Cerebellum (tissue), 5 donors: Measurements from ENCODE around the gene SIX2.

- PRO-cap, 3 experiments, result no peak in any of the 3 experiments
- RAMPAGE, long total RNA, result no peak
Measured at GRCh38 chr2:43426108-43426906, 169.5 kb downstream of the THADA start.

DNA sequence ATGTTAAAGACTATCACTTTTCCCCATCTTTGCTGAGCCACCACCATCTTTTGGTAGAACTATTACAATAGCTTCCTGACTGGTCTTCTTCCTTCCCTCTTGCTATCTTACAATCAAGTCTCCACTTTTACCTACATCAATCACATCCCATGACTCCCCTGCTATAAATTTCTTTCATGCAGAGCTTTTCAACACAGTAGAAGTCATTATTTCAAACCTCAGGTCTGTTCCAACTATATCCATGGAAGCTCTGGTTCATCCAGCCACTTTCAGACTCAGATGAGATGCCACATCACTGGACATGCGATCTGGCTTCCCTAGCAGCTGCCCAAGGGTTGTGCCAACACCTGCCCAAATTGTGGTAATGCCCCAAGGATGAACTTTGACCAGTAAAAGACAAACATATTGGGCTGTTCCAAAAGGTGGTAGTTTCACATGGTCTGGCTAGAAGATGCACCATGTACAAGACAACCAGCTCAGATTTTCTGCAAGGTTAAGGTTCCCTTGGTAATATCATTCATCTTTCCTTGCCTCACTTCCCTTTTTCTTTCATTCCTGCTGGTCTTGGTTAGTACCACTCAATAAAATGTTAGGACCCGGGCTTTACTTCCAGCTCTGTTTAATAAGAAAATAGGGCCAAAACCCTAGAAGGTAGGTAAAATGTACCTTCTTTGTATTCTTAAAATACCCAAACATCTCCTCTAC is 101.9 kb downstream of the THADA start:
- PRO-cap, 3 experiments, result no peak in any of the 3 experiments
- RAMPAGE, long total RNA, result no peak

DNA sequence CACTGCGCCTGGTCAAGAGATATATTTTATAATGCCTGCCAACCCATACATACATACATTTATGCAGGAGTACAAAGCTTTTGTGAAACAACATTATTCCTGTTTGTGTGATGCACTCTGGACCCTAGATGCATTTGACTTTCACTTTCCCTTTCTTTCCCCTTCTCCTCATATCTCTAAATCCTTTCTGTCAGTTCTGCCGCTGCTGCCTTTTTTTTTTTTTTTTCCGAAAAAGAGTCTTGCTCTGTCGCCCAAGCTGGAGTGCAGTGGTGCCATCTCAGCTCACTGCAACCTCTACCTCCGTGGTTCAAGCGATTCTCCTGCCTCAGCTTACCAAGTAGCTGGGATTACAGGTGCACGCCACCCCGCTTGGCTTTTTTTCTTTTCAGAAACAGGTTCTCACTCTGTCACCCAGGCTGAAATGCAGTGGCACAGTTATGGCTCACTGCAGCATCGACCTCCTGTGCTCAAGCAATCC is 85.7 kb upstream of the LRPPRC start:
- PRO-cap, 3 experiments, result no peak in any of the 3 experiments
- RAMPAGE, long total RNA, result no peak

DNA sequence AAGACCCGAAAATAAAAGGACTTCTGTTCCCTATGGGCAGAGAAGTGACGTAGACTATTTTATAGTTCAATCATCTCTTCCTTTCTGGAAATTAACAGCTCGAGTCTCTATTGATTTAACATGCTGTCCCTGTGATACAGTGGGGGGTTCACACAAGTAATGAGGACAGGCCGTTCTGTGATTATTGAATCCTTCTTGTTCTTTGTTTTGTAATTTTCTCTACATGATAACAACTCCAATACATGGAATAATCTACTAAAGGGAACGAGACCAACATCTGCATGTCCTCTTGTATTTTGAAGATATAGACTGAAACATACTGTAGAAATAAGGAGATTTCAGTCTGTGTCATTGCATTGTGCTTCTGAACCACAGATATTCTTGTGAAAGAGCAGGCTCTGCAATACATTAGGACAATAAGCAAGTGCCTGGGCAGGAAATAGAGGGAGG is 65.8 kb upstream of the PPM1B start:
- PRO-cap, 3 experiments, result no peak in any of the 3 experiments
- RAMPAGE, long total RNA, result no peak

GRCh38 chr2:44951748-44951988 is 10.2 kb downstream of the SIX3 start:
- PRO-cap, 3 experiments, result no peak in any of the 3 experiments
- RAMPAGE, long total RNA, result no peak

- PRO-cap, 3 experiments, result peak in 2 of 3 experiments; most common plus-strand start chr2:45009839 (in 1); most common minus-strand start chr2:45009422 (in 1)
- RAMPAGE, long total RNA, result no peak
Measured at GRCh38 chr2:45009311-45010563, at the start of gene SIX2. Gene SIX2, minus strand, starts transcription at chr2:45009452.

- PRO-cap, 3 experiments, result no peak in any of the 3 experiments
- RAMPAGE, long total RNA, result no peak
Measured at GRCh38 chr2:45786808-45787368, 135.4 kb downstream of the PRKCE start.

GRCh38 chr2:45794115-45794635 is 142.7 kb downstream of the PRKCE start:
- PRO-cap, 3 experiments, result no peak in any of the 3 experiments
- RAMPAGE, long total RNA, result no peak

- PRO-cap, 3 experiments, result no peak in any of the 3 experiments
- RAMPAGE, long total RNA, result no peak
Measured at GRCh38 chr2:45836498-45837530, 185.3 kb downstream of the PRKCE start.

DNA sequence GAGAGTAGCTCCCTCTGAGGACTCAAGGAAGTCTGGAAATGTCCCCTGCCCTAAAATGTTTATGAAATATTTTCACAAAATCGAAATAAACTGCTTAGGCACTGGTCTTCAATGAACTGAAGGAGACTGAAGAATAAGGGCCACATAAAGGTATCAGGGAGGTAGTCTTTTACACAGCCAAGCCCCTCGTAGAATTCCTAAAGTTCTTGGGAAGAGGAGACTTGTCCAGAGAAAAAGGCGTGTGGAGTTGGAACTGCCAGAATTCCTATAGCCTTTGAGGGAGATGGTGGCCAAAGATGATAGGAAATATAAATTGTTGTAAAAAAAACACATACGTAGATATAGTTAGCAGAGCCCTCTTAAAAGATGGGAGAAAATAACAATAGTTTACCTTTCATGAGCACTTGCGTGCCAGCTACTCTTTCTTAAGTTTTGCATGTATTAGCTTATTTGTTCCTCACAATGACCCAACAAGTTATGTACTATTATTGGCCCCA is 269.6 kb downstream of the PRKCE start:
- PRO-cap, 3 experiments, result no peak in any of the 3 experiments
- RAMPAGE, long total RNA, result no peak

GRCh38 chr2:46001330-46002032 is 295.7 kb upstream of the EPAS1 start:
- PRO-cap, 3 experiments, result no peak in any of the 3 experiments
- RAMPAGE, long total RNA, result no peak

DNA sequence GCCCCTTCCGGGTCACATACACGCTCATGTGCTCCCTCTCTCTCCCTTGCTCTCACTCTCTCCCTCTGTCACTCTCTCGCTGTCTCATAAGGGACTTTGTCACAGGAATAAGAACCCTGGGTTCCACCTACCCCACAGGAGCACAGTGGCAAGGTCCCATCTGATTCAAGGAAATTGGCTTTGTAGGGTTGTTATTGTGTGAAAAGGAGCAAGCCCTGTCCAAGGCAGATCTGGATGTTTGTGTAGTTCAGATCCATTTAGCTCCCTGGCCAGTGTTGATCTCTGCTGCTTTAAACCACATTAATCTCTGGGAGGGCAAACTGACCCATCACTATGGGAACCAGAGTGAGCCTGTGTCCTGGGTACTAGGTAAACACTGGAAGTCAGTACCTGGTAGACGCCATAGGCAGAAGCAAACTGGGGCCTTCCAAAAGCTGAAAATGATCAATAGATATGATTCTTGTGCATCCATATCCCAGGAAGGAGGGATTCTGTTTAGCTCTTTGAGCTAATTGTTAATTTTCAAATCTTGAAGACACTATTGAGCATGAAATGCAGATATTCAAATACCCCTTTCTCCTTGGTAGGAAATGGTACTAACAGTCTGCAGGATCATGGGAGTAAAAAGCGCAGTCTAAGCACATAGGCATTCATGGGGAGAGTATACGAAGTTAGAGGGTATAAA is 271.5 kb upstream of the EPAS1 start:
- PRO-cap, 3 experiments, result no peak in any of the 3 experiments
- RAMPAGE, long total RNA, result no peak

DNA sequence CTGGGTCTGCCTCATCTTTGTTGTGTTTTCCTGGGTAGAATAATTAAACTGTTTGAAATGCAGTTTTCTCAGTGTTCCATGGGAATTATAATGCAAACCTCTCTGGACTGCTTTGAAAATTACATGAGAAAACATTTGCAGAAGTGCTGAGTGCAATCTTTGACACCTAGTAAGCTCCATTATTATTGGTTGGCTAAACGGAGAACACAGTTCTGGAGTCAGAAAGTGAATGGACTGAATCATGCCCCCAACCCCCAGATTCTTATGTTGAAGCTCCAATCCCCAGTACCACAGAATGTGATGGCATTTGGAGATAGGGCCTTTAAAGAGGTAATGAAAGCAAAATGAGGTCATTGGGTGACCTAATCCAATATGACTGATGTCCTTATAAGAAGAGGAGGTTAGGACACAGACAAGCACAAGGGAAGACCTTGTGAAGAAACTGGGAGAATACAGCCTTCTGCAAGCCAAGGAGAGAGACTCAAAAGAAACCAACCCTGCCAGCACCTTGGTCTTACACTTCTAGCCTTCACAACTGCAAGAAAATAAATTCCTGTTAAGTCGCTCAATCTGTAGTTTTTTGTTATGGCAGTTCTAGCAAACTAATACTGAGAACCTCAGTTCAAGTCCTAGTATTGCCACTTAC is 200.9 kb upstream of the EPAS1 start:
- PRO-cap, 3 experiments, result no peak in any of the 3 experiments
- RAMPAGE, long total RNA, result no peak

DNA sequence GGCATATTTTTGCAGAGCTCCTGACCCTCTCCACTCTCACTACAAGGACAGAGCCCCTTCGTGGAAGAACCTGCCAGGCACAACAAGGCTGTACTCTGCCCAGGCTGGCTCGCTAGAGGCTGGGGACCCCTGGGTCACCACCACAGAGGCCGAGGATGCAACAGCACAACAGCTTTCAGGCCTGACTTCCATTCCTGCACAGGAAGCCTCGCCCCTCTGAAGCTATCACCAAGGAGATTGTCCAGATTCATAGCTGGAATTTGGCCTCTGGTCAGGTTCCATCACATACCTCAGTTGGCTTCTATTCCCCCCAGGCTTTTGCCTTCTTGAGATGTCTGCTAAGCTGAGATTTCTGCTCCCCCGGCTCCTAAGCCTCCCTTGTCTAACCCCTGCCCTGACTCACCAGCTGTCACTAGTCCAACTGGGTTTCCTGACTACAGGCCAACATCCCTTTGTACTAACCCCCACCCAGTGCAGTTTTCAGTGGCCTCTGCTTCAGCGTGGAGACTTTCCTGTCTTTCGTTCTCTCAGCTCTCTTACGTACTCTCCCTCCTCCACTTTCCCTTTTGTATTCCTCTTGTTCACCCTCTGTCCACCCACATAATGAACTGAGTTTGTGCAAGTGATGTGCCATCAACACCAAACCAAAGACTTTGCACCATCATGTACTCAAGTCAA is 132.4 kb upstream of the EPAS1 start:
- PRO-cap, 3 experiments, result no peak in any of the 3 experiments
- RAMPAGE, long total RNA, result no peak

GRCh38 chr2:46259278-46259900 is 37.8 kb upstream of the EPAS1 start:
- PRO-cap, 3 experiments, result no peak in any of the 3 experiments
- RAMPAGE, long total RNA, result no peak

DNA sequence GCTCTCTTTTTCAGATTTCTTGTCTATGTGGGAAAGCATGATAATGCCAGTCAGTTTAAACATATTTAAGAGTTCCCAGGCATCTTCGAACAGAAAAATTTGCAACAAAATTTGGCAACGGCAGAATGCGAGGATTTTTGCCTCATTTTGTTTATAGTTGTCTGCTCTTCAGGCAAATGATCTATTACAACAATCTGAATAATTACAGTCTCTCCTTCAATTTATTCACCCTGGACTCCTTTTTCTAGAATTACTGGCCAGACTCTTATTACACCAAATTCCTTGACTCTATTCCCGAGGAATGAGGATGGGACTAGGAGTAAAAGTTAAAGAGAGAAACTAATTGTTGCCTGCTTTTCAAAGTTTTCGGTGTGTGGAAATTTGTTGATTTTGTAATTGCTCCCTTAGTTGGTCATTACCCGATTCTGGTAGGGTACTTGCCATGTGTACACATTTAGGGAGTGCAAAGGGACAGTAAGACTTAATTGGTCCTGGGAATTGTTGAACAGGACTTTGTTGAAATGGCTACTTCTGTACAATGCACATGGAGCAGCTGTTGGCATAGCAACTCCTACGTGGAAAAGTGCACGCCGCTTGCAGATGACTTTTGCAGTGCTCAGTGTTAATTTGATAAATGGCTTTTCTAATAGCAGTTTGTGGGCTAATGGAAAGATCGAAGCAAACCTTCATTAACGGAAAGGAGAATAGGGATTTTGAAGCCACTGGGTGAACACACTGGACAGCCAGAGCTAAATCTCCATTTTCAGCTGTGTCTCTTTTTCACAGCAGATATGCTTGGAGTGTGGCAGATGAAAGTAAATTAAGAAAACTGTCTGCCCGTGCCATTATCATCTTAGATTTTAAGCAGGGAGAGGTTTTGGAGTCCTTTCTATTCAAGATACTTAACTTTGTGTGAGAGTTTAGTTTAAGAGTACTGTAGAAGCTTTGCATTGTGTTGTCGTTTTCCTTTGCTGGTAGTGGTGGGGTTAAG is 22.9 kb downstream of the EPAS1 start:
- PRO-cap, 3 experiments, result no peak in any of the 3 experiments
- RAMPAGE, long total RNA, result no peak

DNA sequence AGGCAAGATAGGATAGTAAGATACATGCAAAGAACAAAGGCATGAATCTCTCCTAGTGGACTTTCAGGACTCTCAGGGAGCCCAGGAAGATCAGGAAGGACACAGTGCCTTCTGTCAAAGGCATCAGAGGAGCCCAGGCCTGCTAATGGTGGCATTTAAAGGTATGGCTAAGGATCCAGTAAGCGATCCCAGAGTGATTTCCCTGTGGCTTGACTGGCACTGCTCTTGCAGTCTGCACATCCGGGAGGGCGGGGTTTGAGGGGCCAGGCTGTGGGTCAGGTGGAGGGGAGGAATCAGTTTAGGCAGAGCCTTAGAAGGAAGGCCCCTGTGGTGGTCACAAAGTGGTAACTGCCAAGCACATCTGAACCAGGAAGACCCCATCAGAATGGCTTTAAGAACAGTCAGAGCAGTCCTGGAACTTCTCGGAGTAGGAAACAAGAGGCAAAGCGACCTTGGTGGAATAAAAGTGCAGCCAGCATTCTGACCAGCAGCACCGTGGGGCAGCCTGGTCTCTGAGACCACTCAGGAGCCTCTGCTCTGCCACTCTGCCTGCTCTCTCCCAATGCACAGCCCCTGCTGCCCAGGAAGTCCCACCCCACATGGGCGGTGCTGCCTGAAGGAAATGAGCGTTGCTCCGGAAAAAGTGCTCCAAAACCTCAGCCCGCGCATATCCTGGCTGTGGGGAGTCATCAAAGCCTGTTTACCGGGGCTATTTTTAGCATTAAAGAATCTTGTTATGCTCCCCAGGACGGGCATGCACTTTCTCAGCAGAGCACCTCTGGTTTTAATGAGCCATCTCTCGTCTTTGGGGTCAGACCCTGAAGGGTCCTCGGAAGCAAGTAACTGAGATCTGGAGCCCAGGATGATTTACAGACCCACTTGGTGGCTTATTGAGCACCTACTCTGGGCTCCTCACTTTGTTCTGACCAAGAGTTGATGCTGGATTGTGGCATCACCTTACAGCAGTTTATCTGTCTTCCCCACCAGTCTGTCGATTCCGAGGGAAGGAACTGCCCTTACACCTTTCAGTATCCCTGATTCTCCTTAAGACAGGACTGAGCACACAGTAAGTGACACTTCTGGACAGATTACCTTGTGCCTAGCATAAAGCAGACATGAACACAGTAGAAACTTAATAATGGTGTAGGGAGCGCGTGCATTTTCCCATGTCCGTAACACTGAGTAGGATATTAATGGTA is 54.5 kb downstream of the EPAS1 start:
- PRO-cap, 3 experiments, result no peak in any of the 3 experiments
- RAMPAGE, long total RNA, result no peak

DNA sequence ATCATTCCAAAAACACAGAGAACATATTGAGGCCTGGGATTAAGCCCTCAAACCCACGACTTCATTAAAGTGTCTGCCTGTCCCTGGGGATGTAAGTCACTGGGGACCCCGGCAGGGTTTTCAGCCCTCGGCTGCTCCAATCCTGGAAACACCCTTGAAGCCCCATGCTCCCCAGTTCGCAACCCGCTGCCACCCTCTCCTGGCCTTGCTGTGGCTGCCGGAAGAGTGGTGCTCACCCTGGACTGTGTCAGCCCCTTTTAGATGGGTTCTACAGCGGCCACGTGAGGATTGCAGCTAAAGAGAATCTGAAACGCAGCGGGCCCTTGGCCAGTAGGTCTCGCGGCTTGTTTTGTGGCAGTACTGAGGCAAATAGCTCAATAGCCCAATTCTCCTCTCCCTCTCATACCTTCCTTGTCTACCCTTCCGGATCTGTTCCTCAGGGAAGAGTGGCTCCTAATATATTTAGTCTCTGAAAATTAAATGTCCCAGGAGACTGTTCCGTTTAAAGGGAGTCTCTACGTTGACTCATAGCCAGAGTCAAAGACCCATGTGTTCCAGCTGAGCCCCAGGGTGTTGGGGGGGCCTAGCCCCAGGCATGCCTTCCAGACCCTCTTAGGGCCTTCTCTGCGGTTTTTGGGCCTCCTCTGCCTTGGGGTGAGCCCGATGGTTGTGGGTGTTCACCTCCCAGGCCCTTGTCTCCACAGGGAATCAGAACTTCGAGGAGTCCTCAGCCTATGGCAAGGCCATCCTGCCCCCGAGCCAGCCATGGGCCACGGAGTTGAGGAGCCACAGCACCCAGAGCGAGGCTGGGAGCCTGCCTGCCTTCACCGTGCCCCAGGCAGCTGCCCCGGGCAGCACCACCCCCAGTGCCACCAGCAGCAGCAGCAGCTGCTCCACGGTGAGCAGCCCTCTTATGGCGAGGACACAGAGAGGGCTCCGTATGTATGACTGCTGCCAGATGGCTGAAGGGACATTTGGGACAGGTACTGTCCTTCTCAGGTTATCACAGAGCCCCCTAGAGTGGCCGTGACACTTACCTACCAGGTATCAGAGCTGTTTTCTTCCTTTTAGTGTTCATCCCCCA is 80.3 kb downstream of the EPAS1 start:
- PRO-cap, 3 experiments, result no peak in any of the 3 experiments
- RAMPAGE, long total RNA, result no peak

- PRO-cap, 3 experiments, result no peak in any of the 3 experiments
- RAMPAGE, long total RNA, result no peak
Measured at GRCh38 chr2:46382863-46383186, 85.6 kb downstream of the EPAS1 start.

GRCh38 chr2:46386274-46387020 is 89.2 kb downstream of the EPAS1 start:
- PRO-cap, 3 experiments, result no peak in any of the 3 experiments
- RAMPAGE, long total RNA, result no peak